ENCODE measurements around a stretch of chr4.

DNA sequence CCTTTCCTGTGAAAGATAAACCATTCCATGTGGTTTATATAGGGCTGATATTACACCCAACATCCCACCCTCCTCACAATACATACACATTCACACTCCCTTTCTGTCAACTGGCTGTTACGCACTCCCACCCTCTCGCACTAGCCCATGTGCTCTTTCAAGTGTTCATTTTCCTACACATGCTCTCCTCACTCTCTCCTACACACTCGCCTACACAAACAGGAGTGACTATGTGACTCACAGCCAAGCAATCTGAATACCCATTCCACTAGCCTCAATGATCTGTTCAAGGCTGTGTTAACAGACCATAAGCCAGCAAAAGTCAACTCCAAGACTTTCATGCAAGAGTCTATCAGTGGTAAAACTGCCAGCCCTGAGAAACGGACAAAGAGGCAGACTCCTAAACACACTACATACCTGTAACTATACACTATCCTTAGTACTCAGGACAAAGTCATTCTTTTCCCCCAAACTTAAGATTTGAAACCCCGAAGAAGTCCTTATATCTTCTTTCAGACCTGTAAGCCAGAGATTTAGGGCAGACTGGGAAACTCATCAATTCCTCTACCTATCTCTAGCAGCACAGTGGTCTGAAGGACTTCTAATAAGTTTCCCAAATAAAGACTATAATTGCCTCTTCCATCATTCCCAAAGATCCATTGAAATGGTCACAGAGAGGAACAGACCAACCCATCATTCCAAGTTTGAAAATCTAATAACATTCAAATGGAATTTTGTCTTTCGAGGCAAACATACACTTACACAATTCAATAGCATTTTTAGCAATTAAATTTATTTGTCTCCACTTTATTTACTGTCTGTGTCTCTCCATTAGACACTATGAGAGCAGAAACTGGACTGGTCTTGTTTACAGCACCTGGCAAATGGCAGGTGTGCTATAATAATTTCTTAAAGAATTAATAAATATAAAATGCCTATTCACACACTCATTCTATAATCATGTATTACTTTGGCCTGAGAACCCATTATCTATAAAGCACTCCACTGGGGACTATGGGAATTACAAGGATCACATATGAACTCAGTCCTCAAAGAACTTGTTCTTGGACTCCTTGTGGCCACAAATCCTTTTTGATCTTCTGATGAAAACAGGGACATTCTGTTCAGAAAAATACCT is 4.5 kb downstream of the NAF1 start:
- PRO-cap = no peak

DNA sequence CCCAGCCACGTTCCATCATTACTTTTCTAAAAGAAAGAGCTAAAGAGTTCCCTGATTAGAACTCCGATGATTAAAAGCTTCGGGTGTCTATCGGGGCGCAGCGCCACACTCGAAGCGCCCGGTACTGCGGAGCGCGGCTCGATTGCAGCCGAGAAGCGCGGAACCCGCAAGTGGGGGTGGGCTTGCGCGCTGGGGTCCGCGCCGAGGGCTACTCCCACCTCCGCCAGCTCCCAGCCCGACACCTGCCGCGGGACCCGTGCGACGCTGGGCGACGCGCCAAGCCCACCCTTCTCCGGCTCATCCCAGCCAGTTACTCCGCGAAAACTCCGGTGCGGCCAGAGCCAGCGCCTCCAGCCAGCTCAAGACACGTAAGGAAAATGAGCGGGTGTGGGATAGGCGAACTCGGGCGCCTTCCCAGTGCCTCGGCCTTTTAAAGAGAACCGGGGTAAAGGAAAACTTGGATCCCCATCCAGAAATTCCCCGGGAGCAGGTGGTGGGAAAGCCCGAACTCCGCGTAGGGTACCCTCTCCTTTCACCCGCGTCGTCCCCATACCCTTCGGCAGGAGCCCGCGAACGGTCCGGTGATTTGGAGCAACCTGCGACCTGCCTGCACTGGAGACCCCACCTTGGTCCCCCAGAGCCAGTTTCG is 533 bp downstream of the NPY1R start:
- PRO-cap = no peak

DNA sequence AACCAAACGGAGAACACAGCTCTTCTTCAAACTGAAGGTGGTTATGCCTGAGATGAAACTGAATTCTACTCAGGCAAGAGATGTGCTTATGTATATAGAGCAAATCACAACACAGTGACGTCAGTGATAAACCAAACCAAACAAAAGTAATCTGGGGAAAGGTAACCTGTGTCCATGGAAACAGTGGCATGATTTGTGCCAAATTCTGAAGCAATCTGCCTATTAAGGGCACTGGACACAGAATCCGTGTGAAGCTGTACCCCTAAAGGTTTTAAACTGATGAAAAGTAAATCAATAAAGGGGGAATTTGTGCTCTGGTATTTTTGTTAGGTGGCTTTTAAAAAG is 38.5 kb downstream of the NPY5R start:
- PRO-cap = no peak

GRCh38 chr4:165215137-165215650 is 7.8 kb downstream of the KLHL2 start:
- PRO-cap = no peak

GRCh38 chr4:165301805-165302373 is 22.4 kb upstream of the GK3 start:
- PRO-cap = no peak

DNA sequence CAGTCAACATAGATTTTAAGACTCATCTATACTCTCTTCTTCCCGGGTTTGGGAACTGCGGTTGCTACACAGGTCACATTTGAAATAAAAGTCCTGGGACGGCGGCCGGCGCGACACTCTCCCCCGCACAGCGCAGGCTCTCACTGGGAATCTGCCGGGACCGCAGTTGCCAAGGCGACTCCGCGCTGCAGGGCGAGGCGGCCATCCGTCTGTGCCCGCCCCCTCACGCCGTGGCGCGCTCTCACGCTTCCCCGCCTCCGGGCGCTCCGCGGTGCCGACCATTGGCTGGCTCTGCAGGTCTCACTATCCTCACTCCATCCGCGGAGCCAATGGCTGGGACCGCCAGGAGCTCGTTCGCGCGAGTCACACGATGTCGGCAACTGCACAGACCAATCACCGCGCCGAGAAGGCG is 259 bp upstream of the MSMO1 start:
- PRO-cap = bidirectional peak, plus-strand start outside the sequence, minus-strand start at position 168 of the sequence

DNA sequence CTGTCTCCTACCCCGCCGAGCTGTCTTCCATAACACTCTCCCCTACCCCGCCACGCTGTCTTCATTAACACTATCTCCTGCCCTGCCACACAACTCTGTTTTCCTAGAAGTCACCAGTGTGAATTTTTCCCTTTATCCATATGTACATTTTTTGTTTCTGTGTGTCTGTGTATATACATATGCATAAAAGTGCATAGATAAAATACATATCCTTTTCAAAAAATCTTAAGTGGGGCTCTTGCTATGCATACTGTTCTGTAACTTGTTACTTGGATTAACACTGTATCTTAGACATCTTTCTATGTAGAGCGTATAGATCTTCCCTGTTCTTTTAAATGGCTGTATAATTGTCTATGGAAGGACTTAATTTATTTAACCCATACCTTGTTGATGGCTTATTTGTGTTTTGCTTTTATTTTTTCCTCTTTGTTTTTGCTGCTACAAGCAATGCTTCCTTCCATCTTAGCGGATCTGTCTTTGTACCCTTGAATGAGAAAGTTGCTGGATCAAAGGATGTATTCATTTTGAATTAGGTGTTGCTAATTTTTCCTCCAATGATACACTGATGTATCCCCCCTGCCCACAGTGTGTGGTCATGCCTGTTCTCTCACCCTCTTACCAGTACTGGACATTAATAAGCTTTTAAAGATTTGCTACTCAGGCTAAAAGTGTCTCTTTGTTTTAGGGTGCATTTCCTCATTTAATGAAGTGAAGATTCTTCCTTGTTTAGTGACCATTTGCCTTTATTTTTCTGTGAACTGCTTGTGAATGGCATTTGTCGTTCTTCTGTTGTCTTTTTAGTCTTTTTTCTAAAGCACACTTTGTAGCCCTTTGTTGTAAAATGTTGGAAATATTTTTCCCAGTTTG is 4.8 kb downstream of the MSMO1 start:
- PRO-cap = no peak

- PRO-cap = no peak
These were observed 14.4 kb downstream of the MSMO1 start for GRCh38 chr4:165341421-165342626.

DNA sequence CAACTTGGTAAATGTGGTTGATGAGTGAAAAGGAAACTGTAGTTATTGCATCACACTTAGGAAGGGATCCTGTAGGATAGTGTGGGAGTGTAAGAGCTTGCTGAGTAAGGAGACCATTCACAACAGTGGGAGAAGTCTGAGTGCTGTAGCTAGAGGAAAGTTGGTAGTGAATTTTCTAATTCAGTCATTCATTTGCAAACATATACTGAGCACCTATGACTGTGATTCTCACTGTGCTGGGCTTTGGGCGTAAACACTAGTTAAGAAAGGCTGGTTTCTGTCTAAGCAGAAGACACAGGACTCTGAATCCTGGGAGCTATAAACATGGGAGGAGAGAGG is 14.3 kb upstream of the CPE start:
- PRO-cap = no peak

GRCh38 chr4:168421684-168422196 is 58.6 kb downstream of the DDX60L start:
- PRO-cap = no peak

DNA sequence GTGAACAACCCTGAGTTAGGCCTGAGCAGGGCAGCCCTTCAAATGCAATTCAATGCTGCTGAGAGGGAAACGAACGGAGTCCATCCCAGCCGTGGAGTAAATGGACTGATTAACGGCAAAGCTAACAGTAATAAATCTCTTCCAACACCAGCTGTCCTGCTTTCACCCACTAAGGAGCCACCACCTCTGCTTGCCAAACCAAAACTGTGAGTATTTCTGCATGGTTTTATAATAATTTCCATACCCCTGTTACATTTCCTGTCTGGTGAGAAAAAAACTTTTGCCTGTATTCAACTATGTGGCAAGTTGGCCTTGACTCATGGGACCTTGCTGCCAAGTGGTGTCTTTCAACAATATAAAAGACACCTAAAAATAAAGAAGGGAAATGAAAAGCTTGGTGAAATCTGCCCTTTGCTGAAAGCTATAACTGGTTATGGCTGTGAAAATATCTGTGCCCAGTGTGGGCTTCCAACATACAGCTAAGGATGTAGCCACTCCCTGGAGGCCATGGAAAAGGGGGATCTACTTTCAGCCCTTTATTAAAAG is 214.9 kb downstream of the PALLD start:
- PRO-cap = no peak

- PRO-cap = no peak
These were observed 244.4 kb downstream of the PALLD start for GRCh38 chr4:168741157-168741711.

DNA sequence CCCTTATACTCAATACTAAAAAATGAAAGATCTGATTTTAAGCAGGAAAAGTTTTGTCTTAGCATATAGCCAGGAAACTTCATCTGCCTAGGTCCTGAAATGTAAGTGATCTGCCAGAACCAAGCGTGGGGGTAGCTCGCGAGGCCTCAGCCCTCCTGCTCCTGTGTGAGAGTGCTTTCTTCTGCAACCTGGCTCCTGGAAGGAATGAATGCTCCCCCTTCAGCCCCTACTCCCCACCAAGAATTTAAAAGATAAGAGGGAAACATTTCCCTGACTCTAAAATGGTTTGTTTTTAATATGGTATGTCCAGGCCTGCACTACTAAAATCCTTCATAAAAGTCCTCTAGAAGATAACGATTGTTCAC is 160.0 kb downstream of the CBR4 start:
- PRO-cap = no peak

GRCh38 chr4:168898278-168898916 is 111.7 kb downstream of the CBR4 start:
- PRO-cap = no peak

GRCh38 chr4:168903528-168903991 is 106.5 kb downstream of the CBR4 start:
- PRO-cap = no peak

GRCh38 chr4:168926811-168927979 is 82.9 kb downstream of the CBR4 start:
- PRO-cap = no peak

DNA sequence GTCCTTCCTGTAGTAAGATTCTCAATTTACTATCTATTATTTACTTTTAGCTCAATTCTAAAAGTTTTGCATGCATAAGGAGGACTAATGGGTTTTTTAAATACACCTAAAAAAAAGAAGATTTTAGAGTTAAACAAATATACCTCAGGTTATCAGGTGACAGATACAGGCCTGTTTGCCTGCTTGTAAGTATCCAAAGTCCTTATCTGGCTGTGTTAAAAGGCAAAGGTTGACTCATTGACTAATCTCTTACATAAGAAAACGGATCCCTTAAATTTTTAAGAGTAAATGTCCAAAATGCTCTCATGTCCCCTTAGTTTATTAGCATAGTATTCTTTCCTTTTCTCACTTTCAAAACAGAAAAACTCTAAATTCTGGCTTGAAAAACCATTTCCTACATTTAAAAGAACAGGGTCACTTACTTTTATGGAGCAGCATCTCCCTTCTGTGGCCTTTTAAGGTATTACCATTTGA is 4.6 kb downstream of the CBR4 start:
- PRO-cap = no peak

DNA sequence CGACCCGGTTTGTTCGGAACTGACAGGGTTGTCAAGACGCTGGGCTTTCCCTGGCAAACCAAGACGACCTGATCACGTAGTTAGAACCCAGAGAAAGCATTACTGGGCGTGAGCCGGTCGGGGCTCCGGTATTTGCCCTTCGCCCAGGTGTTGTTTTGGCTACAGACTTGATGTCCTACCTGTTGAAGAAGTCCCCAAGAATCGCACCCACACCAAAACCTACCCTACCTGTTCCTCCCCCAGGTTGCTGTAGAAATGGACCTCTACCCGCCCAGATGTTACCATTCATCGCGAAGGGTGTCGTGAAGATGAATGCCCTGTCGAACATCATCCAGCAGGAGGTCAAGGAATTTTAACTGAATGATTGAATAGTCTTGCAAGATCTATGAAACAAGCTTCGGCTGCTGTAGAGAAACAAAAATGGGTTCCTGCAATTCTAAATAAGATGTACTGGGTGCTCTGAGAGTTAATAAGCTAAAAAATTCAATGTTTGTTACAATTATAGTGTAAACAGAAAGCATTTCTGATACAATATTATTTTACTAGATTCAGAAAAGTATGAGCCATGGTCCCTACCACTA is 576 bp upstream of the CBR4 start:
- PRO-cap = no peak

GRCh38 chr4:169033714-169034111 is 23.7 kb upstream of the CBR4 start:
- PRO-cap = no peak

GRCh38 chr4:169059583-169060591 is 49.8 kb upstream of the CBR4 start:
- PRO-cap = bidirectional peak, plus-strand start at chr4:169059881, minus-strand start at chr4:169060003

All from left ventricle myocardium (tissue), 1 donor.